Keratinocyte (primary cell): Measurements from ENCODE around the genes ATAD3B, FNDC10 and PANK4.

DNA sequence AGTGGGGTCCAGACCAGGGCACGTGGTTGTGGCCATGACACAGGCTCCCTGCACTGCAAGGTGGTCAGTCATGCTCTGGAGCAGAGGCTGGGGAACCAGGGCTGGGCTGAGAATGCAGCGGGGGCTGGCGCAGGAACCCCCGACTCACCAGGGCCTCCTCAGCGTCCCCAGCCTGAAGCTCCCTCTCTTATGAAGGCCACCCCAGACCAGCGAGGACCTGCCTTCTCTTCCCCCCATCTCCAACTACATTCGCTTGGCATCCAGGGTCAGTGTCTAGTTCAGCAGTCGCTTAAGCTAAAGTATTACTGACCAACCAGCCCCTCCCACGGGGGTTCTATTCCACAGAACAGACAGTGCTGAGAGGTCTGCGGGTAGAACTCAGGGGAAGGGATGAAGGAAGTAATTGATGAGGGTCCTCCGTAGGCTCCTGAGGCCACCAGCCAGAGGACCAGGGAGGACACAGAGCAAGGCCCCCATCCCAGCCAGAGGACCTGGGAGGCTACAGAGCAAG is 2.5 kb downstream of the DVL1 start:
CAGE:
- cytosol, long polyA minus RNA: no peak
- cytosol, long polyA plus RNA: no peak
- long polyA plus RNA: no peak
- nucleus, long polyA minus RNA: no peak
- nucleus, long polyA plus RNA: no peak

CAGE:
- cytosol, long polyA minus RNA: no peak
- cytosol, long polyA plus RNA: no peak
- long polyA plus RNA: no peak
- nucleus, long polyA minus RNA: no peak
- nucleus, long polyA plus RNA: no peak
Observed at GRCh38 chr1:1395201-1395561, 4.0 kb downstream of the CCNL2 start.

CAGE:
- cytosol, long polyA minus RNA: no peak
- cytosol, long polyA plus RNA: no peak
- long polyA plus RNA: no peak
- nucleus, long polyA minus RNA: no peak
- nucleus, long polyA plus RNA: no peak
Observed at GRCh38 chr1:1400765-1401692, 1.9 kb upstream of the CCNL2 start.

CAGE:
- cytosol, long polyA minus RNA: no peak
- cytosol, long polyA plus RNA: start-site peak on the plus strand at chr1:1471732-1471815, 65 and 11 reads in 2 replicates
- long polyA plus RNA: start-site peak on the plus strand at chr1:1471732-1471815, 84 and 20 reads in 2 replicates
- nucleus, long polyA minus RNA: start-site peak on the plus strand at chr1:1471736-1471778, 23 reads
- nucleus, long polyA plus RNA: start-site peak on the plus strand at chr1:1471736-1471879, 167 and 120 reads in 2 replicates
Observed at GRCh38 chr1:1471371-1472599, at the start of gene ATAD3B. TSS of gene ATAD3B (plus strand) at chr1:1471765.

DNA sequence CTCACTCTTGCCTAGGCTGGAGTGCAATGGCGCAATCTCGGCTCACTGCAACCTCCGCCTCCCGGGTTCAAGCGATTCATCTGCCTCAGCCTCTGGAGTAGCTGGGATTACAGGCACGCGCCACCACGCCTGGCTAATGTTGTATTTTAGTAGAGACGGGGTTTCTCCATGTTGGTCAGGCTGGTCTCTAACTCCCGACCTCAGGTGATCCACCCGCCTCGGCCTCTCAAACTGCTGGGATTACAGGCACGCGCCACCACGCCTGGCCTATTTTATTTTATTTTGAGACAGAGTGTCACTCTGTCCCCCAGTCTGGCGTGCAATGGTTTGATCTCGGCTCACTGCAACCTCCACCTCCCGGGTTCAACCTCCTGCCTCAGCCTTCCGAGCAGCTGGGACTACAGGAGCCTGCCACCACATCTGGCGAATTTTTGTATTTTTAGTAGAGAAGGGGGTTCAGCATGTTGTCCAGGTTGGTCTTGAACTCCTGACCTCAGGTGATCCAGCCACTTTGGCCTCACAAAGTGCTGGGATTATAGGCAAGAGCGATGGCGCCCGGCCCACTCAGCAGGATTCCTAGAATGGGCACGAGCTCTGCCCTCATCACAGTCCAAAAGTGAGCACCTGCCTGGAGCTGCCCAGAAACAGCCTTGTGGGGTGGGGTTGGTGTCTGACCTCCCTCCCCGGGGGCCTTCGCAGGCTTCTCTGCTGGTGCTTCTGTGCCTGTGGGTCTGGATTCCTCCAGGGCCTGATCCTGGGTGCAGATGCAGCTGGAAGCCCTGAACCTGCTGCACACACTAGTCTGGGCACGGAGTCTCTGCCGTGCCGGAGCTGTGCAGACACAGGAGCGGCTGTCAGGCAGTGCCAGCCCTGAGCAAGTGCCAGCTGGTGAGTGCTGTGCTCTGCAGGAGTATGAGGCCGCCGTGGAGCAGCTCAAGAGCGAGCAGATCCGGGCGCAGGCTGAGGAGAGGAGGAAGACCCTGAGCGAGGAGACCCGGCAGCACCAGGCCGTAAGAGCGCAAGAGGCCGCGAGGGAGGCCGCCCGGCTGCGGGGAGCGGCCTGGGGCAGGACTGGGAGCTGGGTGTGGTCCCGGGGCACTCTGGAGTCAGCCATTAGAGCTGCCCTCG is 6.5 kb downstream of the ATAD3B start:
CAGE:
- cytosol, long polyA minus RNA: no peak
- cytosol, long polyA plus RNA: no peak
- long polyA plus RNA: no peak
- nucleus, long polyA minus RNA: no peak
- nucleus, long polyA plus RNA: no peak

GRCh38 chr1:1523236-1523850 is 11.4 kb downstream of the ATAD3A start:
CAGE:
- cytosol, long polyA minus RNA: no peak
- cytosol, long polyA plus RNA: no peak
- long polyA plus RNA: no peak
- nucleus, long polyA minus RNA: no peak
- nucleus, long polyA plus RNA: no peak

DNA sequence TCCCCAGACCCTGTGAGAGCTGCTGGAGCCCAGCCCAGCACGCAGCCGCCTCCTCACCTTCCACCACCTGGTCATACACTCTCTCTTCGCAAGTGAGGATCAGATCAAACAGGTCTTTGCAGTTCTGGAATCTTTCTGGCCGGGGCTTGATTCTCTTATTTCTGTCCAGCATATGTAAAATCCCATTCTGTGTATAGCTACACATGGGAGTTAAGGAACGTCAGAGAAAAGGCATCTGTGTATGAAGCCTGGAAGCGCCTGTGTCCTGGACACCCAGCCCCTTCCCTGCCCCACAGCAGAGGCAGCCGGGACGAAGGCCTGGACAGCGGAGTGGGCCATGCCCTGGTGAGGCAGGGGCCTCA is 4.4 kb upstream of the TMEM240 start:
CAGE:
- cytosol, long polyA minus RNA: no peak
- cytosol, long polyA plus RNA: no peak
- long polyA plus RNA: no peak
- nucleus, long polyA minus RNA: no peak
- nucleus, long polyA plus RNA: no peak

GRCh38 chr1:1599903-1600515 is at the start of gene FNDC10:
TSS of gene FNDC10 (minus strand) at chr1:1600135.
CAGE:
- cytosol, long polyA minus RNA: no peak
- cytosol, long polyA plus RNA: no peak
- long polyA plus RNA: no peak
- nucleus, long polyA minus RNA: no peak
- nucleus, long polyA plus RNA: no peak

GRCh38 chr1:1629367-1629875 is 2.6 kb upstream of the MMP23B start:
CAGE:
- cytosol, long polyA minus RNA: no peak
- cytosol, long polyA plus RNA: no peak
- long polyA plus RNA: no peak
- nucleus, long polyA minus RNA: no peak
- nucleus, long polyA plus RNA: no peak

DNA sequence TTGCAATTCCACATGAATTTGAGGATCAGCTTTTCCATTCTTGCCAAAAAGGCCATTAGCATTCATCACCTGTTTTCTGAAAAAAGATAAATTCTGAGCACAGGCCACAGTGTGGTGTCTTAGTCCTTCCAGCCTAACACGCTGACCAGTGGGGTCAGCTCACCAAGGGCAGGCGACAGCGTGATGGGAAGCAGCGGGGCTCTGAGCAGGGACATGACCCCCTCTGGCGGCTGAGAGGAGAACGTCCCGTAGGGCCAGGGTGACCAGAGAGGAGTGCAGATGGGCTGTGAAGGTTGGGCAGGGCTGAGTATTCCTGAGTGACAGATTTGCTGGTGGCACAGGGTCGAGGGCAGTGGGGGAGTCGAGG is 8.9 kb upstream of the CALML6 start:
CAGE:
- cytosol, long polyA minus RNA: no peak
- cytosol, long polyA plus RNA: no peak
- long polyA plus RNA: no peak
- nucleus, long polyA minus RNA: no peak
- nucleus, long polyA plus RNA: no peak

GRCh38 chr1:2025498-2026198 is 6.5 kb downstream of the GABRD start:
CAGE:
- cytosol, long polyA minus RNA: no peak
- cytosol, long polyA plus RNA: no peak
- long polyA plus RNA: no peak
- nucleus, long polyA minus RNA: no peak
- nucleus, long polyA plus RNA: no peak

GRCh38 chr1:2226762-2227764 is 1.1 kb upstream of the SKI start:
CAGE:
- cytosol, long polyA minus RNA: no peak
- cytosol, long polyA plus RNA: no peak
- long polyA plus RNA: no peak
- nucleus, long polyA minus RNA: no peak
- nucleus, long polyA plus RNA: no peak

DNA sequence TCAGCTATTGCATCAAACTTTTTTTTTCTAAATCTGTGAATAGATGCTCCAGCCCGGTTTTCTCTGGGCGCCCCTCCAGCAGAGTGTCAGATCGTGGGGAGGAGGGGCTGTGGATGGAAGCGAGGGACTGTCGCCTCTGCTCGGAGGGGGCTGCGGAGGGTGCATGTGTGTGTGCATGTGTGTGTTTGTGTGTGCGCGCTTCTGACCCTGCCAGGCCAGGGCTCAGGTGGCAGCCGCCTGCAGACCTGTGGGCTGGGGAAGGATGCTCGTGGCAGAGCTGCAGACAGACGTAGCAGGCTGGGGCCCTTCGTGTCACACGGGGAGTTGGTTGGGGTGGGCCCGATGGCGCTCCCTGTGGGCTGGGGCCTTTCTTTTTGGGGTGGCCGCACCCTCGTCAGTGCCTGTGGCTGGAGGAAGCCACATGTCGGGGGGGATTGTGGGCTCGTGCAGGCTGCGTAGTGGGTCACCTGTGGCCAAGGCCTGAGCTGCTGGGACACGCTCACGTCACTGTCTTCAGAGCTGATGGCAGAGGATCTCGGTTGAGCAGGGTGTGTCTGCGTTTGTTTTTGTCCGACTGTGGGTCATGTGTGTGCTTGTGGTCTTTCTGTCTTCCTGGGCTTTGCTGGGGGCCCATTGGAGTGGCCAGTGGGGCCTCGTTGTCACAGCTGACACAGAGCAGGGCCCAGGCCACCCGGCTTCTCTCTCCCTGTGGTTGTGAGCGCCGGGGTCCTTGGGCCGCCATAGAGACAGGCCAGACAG is 2.9 kb downstream of the SKI start:
CAGE:
- cytosol, long polyA minus RNA: no peak
- cytosol, long polyA plus RNA: no peak
- long polyA plus RNA: no peak
- nucleus, long polyA minus RNA: no peak
- nucleus, long polyA plus RNA: no peak

GRCh38 chr1:2265834-2266571 is 37.9 kb downstream of the SKI start:
CAGE:
- cytosol, long polyA minus RNA: no peak
- cytosol, long polyA plus RNA: no peak
- long polyA plus RNA: no peak
- nucleus, long polyA minus RNA: no peak
- nucleus, long polyA plus RNA: no peak

CAGE:
- cytosol, long polyA minus RNA: no peak
- cytosol, long polyA plus RNA: no peak
- long polyA plus RNA: no peak
- nucleus, long polyA minus RNA: no peak
- nucleus, long polyA plus RNA: no peak
Observed at GRCh38 chr1:2287513-2288298, 59.6 kb downstream of the SKI start.

DNA sequence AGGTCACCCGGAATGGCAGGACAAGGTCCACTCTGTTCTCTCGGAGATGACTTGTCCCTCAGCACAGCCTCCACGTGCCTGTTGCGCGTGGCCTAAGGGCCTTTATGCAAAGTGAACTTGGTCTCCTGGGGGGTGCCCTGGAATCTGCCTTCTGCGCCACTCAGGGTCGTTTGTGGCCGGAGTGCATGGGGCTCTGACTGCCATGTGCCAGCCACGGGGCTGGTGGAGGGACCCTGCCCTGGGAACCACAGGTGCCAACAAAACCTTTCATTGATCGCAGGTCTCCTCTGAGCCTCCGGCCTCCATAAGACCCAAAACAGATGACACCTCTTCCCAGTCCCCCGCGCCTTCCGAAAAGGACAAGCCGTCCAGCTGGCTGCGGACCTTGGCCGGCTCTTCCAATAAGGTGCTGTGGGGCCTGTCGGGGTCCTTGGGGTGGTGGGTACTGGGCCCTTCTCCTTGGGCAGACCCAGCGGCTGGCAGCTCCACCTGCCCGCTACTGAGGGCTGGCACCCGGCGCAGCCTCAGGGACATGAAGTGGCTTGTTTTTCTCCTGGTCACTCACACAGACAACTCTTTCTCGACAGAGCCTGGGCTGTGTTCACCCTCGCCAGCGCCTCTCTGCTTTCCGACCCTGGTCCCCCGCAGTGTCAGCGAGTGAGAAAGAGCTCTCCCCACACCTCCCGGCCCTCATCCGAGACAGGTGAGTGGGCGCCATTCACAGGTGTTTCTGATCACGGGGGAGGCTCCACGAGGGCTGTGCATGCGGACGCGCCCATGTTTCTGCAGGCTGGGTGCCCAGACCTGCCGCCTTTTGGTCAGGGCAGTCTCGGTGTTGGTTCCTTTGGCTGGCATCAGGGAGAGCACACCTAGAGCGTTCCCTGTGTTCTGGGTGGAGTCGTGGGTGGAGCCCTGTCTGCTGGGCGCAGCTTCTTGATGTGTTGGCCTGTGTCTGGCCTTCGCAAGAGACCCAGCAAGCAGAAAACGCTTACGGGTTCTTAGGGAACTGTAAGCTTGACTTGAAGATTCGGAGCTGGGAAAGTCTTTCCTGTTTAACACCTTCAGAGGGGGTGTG is 74.9 kb downstream of the SKI start:
CAGE:
- cytosol, long polyA minus RNA: no peak
- cytosol, long polyA plus RNA: no peak
- long polyA plus RNA: no peak
- nucleus, long polyA minus RNA: start-site peak on the plus strand centred at position 311 of the sequence, 51 bp wide, 11 reads; start-site peak on the plus strand centred at position 589 of the sequence, 48 bp wide, 7 reads
- nucleus, long polyA plus RNA: no peak

GRCh38 chr1:2304786-2305590 is 76.9 kb downstream of the SKI start:
CAGE:
- cytosol, long polyA minus RNA: no peak
- cytosol, long polyA plus RNA: no peak
- long polyA plus RNA: no peak
- nucleus, long polyA minus RNA: no peak
- nucleus, long polyA plus RNA: no peak

DNA sequence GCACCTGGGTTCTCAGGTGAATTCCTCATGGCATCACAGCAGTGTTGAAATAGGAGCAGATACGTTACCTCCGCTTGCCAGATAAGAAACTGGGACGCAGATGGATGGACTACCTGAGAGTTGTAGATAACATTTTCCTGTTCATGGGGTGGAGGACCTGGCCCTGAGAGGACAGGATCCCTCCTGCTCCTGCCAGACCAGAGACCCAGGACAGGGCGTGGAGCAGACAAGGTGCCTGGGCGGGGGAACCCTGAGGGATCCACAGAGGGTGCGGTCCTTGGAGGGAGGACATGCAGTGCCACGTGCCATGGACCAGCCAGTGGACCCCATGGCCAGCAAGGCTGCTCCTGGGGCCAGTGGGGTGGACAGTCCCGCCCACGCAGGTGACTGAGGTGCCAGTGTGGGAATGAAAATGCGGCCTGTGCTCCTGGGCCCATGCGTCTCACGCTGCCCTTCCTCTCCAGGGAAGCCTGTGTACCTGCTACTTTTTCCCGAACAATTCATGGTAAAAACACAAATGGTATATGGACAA is 3.6 kb downstream of the RER1 start:
CAGE:
- cytosol, long polyA minus RNA: no peak
- cytosol, long polyA plus RNA: no peak
- long polyA plus RNA: no peak
- nucleus, long polyA minus RNA: no peak
- nucleus, long polyA plus RNA: no peak

DNA sequence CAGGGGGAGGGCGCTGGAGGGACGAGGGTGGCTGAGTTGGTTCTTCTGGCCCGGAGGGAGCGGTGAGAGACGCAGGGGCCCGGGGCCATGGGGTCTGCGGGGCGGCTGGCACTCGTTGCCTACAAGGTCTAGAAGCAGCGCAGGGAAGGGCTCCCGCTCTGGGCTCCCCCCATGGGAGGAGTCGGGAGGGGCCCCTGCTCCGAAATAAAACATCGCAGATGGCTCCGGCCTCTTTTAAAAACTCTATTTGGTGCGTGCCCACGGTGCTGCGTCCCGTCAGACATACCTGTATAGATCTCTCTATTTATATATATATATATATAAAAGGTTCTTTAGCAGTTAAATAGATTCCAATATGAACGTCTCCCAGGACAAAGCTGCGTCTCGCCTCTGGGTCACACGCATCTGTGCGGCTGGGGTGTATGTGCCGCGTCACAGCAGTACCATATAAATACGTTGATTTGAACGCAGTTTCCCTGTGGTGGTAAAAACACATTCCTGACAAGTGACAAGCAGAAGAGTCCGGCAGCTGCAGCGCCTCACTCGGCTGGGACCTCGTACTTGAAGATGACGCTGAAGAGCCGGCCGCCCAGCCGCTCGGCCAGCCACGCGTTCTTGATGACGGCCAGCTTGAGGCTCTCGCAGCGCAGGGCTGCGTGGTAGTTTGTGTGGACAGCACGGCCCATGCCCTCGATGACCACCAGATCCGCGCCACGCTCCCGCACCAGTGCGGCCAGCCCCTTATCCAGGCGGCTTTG is 17.9 kb downstream of the PANK4 start:
CAGE:
- cytosol, long polyA minus RNA: start-site peak on the minus strand centred at position 266 of the sequence, 16 bp wide, 6 reads
- cytosol, long polyA plus RNA: no peak
- long polyA plus RNA: no peak
- nucleus, long polyA minus RNA: no peak
- nucleus, long polyA plus RNA: no peak

DNA sequence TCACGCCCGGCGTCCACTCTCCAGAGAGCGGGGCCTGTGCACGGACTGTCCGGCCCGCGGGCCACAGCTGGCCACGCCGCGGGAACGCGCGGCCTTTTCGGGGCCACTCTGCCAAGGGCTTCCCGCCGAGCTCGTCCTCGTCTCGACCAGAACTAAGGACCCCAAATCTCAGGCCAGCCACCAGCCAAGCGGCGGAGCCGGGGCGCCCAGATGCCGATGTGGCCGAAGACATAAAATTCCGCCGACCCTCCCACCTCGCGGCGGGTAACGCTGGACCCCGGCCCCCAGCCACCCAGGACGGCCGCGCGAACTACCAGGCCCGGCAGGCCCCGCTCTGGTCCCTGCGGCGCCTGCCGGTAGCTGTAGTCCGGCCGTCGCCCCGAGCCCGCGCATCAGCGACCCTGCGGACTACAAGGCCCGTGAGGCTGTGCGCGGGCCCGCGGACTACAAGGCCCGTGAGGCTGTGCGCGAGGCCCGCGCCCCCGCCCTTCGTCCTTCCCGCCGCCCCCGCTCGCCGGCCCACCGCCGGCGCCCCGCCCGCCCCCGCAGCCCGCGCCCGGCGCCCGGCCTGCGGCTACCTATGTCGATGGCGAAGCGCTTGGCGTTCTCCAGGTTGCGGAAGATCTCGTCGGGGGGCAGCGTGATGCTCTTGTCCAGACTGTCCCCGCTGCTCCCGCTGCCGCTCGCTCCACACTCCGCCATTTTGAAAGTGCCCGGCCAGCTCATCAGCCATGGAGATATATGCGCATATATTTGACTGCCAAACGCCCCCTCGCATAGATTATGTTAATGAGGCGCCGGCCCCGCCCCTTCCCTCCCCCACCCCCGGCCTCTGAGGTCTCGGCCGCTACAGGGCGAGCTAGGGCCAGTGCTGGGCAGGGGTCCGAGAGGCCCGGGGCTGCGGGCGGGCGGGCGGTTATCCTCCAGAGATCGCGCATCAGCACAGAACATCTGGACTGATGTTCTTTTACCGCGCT is at the start of gene PANK4:
TSS of gene PANK4 (minus strand) at position 711 of the 977 bp plus-strand sequence.
CAGE:
- cytosol, long polyA minus RNA: no peak
- cytosol, long polyA plus RNA: no peak
- long polyA plus RNA: no peak
- nucleus, long polyA minus RNA: start-site peak on the minus strand centred at position 714 of the sequence, 6 bp wide, 41 reads
- nucleus, long polyA plus RNA: no peak